Aortic smooth muscle cell (primary cell): ENCODE results near the genes CYP1A1, CSK, COX5A and C15orf39.

- RRBS: no CpG with 5 or more reads among the region's 34 CpGs
Measured at GRCh38 chr15:74621532-74622268, 6.1 kb downstream of the CLK3 start.

- RRBS: no CpG with 5 or more reads among the region's 9 CpGs
Measured at GRCh38 chr15:74725427-74725710, at the start of gene CYP1A1. Gene CYP1A1, minus strand, starts transcription at chr15:74725528.

DNA sequence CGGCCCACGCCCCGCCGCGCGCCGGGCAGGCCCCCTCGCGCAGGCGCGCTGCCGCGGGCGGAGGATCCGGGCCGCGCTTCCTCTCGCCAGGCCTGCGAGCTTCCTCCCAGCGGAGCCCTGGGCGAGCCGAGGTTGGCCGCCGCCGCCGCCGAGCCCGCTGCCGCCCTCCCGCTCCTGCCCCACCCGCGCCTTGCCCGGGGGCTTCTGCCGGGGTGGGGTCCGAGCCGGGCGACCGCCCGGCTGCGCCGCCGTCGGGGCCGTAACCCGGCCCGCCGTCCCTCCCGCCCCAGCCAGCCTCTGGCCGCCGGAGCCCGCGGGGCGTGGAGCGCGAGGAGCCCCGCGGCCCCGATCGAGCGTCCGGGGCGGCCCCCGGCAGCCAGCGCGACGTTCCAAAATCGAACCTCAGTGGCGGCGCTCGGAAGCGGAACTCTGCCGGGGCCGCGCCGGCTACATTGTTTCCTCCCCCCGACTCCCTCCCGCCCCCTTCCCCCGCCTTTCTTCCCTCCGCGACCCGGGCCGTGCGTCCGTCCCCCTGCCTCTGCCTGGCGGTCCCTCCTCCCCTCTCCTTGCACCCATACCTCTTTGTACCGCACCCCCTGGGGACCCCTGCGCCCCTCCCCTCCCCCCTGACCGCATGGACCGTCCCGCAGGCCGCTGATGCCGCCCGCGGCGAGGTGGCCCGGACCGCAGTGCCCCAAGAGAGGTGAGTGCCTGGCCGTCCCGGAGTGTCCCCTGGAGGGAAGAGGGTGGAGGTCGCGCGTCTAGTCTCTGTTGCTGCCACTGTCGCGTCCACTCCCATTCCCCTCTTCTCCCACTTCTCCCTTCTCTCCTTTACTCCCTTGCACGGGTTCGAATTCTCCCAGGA lies at the start of gene CSK:
Gene CSK (plus strand): TSS at position 63 of the 865 bp plus-strand sequence.
- RRBS: 2% methylated on average over 47 of the region's 106 CpGs

DNA sequence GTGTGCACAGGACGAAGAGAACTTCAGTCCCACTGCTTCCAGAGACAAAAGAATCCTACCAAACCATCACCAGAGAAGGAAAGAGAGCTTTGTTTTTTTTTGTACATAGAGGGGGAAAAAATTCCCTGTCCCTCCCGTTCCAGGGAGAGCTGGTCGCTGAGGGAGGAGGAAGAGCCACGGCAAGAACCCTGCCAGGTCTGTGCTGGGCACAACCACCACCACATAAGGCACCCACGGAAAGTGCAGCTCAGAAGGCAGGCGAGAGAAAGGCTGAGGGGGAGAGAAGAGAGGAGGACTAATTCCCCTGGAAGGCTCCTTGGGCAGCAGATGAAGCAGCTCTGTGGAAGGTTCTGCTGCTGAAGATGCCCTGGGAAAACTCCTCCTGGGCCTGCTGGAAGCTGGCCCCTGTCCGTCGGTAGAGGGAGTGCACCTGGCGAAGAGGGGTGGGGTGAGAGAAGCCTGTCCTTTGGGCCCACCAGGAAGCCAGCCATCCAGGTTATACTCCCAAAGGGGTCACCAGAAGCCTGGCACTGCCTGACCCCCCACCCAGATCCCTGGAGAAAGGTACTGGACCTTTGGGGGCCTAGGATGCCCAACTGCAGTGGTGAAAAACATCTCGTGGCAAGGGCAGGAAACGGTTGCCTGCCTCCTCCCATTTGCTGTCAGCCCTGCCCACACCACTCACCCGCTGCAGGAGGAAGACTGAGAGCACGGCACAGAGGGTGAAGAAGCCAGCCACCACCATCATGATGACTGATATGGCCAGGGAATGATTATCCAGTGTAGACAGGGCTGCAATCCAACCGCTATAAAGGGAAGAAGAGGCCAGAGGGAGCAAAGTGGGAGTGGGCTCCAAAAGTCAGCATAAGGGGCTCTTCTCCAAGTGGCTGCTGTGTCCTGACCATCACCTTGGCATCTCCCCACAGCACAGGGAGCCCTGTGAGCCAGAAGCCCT lies 2.1 kb upstream of the ULK3 start:
- RRBS: no CpG with 5 or more reads among the region's 14 CpGs

DNA sequence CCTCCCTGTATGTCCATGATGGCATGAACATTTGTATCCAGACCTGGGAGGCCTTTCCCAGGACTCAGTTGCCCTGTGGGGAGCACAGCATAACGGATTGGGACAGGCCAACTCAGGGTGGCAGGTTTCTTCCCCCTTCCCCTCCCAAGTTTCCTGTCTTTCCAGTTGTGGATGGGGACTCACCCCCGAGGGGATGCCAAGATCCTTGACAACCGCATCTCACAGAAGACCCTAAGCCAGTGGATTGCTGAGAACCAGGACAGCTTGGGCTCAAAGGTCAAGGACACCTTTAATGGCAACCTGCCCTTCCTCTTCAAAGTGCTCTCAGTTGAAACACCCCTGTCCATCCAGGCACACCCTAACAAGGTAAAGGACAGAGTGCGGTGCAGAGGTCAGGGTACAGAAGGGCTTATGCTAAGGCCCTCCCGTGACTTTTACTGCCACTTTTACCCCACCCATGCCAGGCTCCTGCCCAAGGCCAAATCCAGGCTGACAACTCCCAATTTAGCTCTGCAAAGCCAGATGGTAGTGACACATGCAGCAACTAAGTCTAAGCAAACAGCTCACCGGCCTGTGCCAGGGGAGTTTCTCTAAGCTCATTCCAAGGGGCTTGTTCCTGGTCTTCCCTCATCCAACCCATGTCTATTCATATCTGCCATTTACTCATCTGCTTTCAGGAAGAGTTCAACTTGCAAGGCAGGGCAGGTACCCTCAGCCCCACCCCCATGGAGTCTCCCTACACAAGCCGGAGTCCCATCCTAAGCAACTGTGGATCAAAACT lies 1.6 kb downstream of the MPI start:
- RRBS: no CpG with 5 or more reads among the region's 7 CpGs

GRCh38 chr15:74937261-74938335 lies at the start of gene COX5A:
Gene COX5A, minus strand, starts transcription at chr15:74938073.
- RRBS: under 1% methylated on average over 35 of the region's 103 CpGs

DNA sequence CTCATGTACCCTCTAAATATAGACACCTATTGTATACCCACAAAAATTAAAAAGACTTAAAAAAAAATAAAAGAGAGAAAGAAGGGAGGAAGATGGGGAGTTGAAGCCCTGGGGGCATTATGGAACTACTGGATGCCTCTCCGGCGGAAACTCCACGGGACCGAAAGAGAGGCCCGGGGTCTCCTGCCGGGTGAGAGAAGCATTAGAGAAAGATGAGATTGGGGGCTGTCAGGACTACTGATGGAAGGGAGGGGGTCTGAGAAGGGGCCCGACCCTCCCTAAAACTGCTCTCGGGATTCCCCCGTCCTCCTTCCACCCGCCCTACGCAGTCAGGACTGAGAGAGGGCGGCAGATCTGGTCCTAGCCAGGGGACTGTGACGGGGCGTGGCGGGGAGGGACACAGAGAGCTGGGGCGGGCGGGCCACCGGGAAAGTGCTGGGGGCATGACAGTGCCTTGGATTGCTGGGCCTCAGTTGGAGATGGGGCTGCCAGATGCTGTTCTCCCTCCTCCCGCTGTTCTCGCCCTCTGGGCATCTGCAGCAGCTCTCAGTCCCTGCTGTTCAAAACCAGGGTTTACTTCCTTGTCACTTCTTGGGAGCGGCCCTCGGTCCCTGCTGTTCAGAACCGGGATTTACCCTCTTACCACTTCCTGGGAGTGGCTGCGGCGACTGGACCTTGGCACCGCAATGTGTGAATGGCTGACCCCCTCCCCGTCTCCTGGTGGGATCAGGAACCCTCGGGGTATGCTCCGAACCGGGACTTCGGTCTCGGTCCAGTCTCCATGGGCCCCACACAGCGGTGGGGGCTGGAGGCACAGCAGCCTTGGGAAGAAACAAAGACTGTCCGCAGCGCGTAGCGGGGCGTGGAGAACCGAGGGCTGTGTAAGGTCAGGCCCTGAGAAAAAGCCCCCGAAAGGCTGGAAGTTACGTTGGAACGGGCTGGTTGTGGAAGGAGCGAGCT lies 1.8 kb upstream of the RPP25 start:
- RRBS: no CpG with 5 or more reads among the region's 43 CpGs

GRCh38 chr15:75029176-75030191 lies 6.1 kb downstream of the PPCDC start:
- RRBS: no CpG with 5 or more reads among the region's 15 CpGs

- RRBS: no CpG with 5 or more reads among the region's 18 CpGs
Measured at GRCh38 chr15:75048894-75049812, 25.8 kb downstream of the PPCDC start.

DNA sequence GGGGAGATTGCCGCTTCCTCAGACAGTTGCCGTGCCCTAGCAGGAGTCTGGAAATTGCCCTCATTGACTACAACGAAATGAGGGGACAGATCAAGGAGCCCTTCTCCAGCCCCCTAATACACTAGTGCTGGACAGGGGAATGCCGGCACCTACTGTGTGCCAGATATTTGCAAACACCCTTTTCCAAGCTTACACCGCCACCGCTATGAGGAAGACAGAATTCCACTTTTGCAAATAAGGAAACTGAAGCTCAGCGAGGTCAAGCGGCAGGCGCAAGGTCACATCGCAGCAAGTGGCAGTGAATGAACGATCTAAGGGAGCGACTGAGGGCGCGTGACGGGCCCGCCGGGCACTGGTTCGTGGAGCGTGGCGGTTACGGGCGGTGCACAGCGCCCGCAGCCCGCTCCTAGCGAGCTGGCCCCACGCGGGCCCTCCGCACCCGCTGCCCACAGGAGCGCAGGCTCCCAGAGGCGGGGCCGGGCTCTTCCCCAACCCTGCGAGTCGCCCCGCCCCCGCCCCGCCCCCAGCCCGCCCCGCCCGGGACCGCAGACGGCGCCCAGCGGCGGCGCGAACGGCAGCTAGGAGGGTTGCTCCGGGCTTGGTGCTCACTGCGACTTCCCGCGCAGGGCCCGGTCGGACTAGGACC lies at the start of gene C15orf39:
Gene C15orf39 (plus strand): TSS at position 548 of the 646 bp plus-strand sequence.
- RRBS: 1% methylated on average over 14 of the region's 55 CpGs

DNA sequence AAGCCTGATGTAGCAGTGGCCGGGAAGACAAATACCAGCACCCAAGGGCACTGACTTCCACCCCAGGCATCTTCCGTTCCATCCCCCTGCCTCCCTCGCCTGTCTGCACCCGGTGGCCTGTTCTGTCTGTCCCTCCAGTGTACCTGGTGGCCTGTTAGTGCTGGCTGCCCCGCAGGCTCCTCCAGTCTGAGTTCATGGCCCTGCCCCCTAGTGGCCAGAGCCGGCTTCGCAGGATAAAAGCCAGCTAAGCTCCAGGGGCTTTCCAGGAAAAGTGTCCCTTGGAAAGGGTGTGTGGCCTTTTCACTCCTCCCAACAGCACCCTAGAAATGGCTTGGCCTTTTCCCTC lies 16.5 kb downstream of the GOLGA6D start:
- RRBS: no CpG with 5 or more reads among the region's 7 CpGs

- RRBS: 2% methylated on average over 6 of the region's 25 CpGs
Measured at GRCh38 chr15:75367753-75368238, 611 bp downstream of the MAN2C1 start.

GRCh38 chr15:75394463-75395180 lies 26.2 kb upstream of the MAN2C1 start:
- RRBS: no CpG with 5 or more reads among the region's 4 CpGs

GRCh38 chr15:75443061-75443357 lies 8.5 kb downstream of the SIN3A start:
- RRBS: no CpG with 5 or more reads among the region's 3 CpGs

GRCh38 chr15:75452455-75452867 lies 971 bp upstream of the SIN3A start:
- RRBS: 0% methylated on average over 4 of the region's 15 CpGs

- RRBS: no CpG with 5 or more reads among the region's 41 CpGs
Measured at GRCh38 chr15:75452868-75453806, 1.6 kb upstream of the SIN3A start.

- RRBS: no CpG with 5 or more reads among the region's 24 CpGs
Measured at GRCh38 chr15:75649688-75650370, 2.1 kb downstream of the SNX33 start.

DNA sequence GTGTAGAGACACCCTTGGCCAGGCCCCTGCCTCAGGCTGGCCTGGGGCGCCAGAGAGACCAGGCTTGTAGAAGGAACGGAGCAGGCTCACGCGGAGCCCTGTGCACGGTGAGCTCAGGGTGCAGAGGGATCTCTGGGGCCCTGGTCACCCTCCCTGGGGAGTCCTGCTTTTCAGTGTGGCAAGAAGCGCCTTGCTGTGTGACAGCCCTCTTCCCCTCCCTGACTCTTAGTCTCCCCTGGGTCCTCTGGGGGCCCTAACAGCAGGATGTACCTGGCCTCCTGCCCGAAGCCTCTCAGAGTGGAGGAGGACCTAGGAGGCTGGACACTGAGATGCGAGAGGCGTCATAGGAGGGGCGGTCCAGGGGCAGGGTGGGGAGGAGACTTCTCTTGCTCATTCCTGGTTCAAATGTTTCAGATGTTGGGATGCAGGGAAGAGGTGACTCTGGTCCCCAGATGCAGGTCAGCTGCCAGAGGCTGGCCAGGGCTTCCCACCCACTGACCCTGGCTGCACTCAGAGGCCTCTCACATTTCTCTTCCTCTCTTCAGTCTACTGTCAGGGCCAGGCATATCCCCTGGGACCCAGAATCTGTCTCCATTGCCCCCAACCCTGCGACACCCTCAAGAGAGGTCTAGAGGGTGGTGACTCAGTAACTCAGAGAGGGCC lies 25.7 kb downstream of the SNX33 start:
- RRBS: no CpG with 5 or more reads among the region's 11 CpGs

GRCh38 chr15:75682331-75683034 lies 30.2 kb downstream of the CSPG4 start:
- RRBS: 82% methylated on average over 6 of the region's 37 CpGs

DNA sequence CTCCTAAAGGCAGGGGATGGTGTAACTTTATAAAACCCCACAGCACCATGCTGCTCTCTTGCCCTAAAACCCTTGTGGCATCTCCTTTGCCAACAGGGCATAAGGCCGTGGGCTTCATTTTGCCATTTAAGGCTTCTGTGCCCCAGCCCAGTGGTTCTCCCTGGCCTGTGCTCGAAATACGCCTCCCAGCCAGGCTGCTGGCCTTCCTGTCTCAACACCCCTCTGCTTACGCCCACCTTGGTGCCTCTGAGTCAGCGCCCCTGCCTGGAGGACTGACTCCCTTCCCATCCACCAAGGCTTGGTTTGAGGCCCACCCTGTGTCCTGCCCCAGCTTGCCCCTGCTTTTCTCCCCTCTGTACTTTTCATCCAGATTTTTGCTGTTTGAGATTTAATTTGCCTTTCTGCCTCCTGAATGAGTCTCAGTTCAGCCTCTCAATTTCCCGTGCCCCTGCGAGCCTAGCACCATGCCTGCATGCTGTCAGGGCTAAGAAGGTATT lies 1.7 kb downstream of the CSPG4 start:
- RRBS: no CpG with 5 or more reads among the region's 7 CpGs